Cardiac ventricle fibroblast (primary cell): ENCODE measurements around the gene ETS2.

DNA sequence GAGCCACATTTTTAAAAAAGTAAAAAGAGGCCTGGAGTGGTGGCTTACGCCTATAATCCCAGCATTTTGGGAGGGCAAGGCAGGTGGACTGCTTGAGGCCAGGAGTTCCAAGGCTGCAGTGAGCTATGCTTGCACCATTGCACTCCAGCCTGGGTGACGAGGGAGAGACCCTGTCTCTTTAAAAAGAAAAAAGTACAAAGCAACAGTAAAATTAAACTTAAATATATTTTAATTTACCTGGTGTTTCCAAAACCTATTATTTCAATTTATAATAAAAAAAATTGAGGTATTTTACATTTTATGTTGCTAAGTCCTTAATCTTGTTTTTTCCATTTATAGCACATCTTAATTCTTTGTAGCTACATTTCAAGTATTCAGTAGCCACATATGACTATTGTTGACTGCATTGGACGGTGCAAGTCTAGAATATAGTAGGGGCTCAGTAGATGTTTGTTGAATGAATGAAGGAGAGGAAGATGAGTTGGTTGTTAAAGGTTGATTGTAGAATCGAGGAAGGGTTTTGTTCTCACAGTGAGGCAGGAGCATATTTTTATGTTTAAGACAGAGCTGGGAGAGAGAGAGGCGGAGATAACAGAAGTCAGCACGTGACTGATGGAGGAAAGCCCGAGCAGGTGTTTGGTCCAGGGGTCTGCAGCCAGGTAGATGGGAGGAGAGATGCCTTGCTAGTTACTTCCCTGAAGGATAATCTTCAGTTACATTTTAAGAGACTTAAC lies 86.5 kb downstream of the DYRK1A start:
- RAMPAGE, long total RNA: no peak

GRCh38 chr21:37458525-37459441 lies 92.2 kb downstream of the DYRK1A start:
- RAMPAGE, long total RNA: no peak

DNA sequence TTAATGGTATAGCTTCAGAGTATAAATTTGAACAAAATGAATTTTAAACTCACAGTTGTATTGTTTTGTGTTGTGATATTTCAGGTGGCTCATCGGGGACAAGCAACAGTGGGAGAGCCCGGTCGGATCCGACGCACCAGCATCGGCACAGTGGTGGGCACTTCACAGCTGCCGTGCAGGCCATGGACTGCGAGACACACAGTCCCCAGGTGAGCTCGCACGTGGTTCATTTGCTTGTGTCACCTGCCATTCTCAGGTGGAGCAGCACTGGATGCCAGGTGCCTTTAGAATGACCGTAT lies 139.4 kb downstream of the DYRK1A start:
- RAMPAGE, long total RNA: no peak

DNA sequence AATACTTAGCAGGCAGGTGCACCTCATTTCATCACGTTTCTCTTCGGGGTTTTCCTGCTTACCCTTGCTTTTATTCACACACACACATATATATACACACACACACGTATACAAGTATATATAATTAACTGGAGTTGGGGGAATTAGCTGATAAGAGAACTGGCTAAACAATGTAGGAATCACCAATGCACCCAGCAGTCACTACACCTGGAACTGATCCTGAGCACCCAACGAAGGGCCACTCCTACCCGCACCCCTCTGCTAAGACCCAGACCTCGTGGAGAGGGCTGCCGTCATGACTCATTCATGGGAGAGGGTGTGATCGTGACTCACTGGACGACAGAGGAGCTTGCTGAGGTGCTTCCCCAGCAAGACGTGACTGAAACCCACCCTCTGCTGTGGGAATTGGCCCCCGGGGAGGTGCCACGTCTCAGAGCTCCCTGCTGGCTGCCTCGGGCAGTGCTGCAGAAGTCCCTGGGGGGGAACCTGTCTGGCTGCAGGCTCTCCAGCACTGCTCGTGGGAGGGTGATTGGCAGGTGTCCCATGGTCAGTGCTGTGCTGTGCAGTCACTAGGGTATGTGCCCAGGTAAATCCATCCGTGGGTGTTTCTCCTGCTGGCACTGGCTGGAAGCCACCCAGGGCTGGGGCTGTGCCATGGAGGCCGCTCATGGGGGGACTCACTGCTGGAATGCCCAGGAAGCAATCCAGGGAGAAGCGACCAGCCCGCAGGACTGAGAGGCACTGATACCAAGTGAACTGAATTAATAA lies 166.6 kb downstream of the DYRK1A start:
- RAMPAGE, long total RNA: no peak

DNA sequence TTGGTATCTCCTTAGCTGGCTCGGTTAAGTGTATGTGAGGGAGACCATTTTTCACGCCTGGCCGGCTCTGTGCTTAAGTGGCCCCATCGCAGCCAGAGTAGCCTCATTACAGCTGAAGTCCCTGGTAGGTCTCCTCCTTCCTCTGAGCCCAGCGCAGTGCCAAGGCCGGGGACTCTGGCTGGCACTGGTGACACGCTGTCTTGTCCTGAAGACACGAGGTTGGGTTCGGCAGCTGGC lies 196.4 kb downstream of the DYRK1A start:
- RAMPAGE, long total RNA: no peak

GRCh38 chr21:37580475-37581062 lies 214.0 kb downstream of the DYRK1A start:
- RAMPAGE, long total RNA: no peak

DNA sequence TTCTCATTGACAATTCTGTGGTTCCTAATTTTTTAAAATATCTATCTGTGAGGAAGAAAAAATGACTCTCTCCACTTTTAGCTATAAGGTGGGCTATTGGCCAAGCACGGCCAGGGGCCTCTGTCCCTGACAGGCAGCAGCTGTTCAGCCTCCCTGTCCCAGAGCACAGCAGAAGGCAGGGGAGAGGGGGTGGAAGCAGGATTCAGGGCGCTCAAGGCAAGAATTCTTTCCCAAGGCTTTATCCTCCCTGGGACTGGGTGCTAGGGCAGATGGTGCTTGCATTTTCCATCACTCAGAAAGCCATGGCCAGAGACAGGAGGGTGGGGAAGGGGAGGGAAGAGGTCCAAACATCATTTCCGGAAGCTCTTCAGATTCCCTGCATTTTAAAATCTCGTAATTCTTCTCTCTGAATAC lies 60.4 kb downstream of the KCNJ6 start:
- RAMPAGE, long total RNA: no peak

DNA sequence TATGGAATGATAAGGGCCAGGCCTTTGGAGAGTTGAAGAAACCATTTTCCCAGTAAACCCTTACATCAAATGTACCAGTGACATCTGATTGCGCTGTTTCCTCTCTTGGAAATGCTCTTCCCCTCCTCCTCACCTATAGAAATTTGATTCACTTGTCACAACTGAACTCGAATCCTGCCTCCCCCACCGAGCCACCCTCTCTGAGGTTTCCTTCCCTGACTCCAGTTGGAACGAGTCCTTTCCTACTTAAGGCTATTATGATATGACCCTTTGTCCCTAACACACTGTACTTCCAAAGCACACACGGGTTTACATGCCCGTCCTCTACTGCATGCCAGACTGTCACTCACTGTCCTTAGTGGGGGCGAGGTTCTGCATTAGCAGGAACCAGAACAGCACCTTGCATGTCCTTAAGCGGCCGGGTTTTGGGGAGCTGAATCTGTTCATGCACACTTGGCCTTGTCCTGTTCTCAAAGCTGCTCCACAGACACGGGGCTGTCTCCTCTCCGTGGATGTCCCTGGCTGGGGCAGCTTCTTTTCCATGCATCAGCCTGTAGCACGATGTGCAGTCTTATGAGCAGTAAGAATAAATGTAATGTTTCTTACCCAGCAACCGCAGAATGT lies 164.6 kb upstream of the KCNJ6 start:
- RAMPAGE, long total RNA: no peak

DNA sequence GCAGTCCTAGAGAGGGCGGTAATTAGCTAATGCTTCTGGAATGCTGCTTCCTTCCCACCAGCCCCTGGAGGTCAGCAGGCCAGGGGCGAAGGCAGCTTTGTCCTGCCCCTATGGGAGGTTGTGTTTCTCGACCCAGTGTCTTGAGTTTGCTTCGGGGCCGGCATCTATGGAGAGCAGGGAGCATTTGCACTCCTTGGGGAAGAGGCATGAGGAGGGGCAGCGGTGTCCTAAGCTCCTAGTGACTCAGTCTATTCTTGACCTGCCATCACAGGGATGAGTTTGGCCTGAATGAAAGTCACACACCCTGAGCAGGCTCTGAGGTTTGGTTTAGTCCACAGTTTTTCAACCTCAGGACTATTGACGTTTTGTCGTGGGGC lies 85.0 kb upstream of the KCNJ15 start:
- RAMPAGE, long total RNA: no peak

- RAMPAGE, long total RNA: no peak
These were observed 2.1 kb downstream of the KCNJ15 start for GRCh38 chr21:38258646-38259554.

DNA sequence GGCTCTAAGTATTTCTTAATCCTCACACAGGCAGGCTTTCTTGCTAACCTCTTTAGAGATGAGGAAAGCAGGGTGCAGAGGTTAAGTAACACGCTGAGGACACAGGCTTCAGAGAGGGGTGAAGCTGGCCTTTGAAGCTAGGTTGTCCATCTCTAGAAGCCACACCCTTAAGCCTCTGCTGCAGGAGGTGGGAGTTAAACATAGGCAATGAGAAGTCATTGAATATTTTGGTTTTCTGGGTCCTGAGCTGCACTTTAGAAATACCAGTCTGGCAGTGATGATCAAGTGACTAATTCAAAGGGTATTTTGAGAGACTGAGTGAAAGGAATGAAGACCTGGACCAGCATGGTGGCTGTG lies 9.9 kb downstream of the KCNJ15 start:
- RAMPAGE, long total RNA: no peak

DNA sequence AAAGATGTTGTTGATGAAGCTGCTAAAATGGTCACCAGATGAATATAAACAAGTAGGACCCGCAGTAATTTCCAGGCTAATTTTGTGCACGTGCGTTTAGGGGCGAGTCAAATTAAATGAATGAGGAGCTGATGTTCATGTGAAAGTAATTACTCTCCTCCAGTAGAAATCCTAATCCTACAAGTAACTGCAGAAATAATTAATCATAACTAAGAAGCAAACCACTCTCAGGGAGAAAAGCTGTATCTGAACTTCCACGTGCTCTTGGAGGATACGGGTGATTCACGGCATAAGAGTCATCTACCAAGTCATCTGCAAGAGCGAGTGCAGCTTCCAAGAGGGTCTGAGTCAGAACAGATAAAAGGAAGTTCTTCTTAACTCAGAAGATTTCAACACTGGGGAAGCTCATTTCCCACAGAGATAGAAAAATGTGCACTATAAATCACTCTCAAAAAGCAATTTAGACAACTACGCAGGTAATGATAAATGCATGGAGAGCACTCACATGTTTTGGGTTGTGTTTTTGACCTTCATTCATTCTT lies 20.6 kb downstream of the KCNJ15 start:
- RAMPAGE, long total RNA: no peak

DNA sequence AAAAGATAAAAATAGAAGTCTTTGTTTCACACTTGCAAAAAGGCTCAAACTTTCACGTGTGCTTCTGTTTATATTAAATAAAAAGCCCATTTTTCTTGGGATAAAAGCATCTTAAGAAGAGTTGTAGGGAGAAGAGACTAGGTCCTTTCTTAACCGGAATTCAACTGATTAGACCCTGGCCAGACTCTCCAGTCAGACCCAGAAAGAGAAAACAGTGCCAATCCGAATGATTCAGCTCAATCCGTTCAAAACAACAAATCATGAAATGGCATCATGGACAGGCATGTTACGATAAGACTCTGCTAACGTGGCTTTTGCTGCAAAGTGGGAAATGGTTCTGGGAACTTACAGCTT lies 45.9 kb upstream of the ETS2 start:
- RAMPAGE, long total RNA: no peak

- RAMPAGE, long total RNA: no peak
These were observed 21.3 kb upstream of the ETS2 start for GRCh38 chr21:38784304-38784861.

DNA sequence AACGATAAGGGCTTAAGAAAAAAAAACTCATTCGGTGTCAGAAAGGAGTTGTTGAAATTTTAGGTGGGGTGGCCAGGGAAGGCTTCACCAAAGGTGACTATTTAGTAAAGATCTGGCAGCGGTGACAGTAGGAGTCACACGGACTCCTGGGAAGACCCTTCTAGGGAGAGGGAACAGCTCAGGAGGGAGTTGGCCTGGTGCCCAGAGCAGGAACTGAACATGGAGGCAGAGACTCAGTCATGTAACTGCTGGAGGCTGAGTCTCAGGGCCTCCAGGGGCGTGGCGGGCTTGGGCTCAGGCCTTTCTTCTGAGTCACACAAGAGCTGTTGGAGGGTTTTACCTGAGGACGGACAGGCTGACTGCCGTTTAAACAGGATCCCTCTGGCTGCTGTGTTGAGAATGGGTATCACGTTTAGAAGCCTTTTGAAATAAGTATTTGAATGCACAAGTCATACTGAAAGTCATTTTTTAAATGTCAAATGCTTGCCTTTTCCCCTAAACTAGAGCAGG lies 7.3 kb upstream of the ETS2 start:
- RAMPAGE, long total RNA: no peak

- RAMPAGE, long total RNA: no peak
These were observed at the start of gene ETS2 for GRCh38 chr21:38805413-38806209. Gene ETS2, plus strand, starts transcription at chr21:38805929.

DNA sequence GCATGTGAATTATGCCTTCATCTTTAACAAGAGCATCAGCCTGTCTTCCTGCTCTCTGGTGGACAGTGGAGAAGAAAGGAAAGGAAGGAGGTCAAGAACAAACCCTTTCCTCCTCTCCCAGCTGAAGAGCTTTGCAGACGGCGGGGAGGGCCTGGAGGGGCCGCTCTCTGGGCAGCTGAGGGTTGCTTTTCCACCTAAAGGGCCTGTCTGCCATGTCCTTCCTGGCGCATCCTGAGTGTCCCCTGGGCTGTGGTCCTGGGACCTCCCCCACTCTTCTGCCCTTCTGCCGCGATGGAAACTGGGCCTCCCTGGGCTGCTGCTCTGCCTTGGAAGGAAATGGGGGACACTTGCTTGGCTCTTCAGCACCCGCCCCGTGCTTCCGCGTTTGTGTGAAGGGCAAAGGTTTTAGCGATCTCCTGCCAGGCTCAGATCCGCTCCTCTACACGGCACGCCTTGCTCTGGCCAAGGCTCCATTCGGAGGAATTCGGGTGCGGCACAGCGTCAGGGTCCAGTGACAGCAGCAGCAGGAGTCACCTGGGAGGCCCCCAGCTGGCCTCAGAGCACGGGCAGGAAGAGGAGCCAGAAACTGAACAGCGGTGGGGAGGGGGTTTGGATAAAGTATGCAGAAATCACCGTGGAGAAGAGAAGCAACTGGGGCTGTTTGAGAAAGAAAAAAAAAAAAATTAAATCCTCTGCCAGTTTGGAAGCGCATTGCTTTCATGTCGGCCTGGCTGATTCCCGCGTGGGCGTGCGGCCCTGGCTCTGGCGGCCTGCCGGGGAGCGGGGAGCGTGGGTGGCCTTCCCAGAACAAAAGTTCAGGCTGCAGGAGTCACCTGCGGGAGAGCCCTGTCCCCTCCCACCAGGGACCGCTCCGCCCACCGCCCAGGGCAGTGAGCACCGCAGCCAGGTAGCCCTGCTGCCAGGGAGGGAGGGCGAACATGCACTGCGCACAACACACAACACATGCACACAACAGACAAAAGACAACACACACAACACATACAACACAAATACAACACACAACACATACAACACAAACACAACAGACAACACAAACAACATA lies 107.4 kb downstream of the ETS2 start:
- RAMPAGE, long total RNA: no peak

GRCh38 chr21:39220079-39220663 lies 36.9 kb upstream of the PSMG1 start:
- RAMPAGE, long total RNA: no peak

DNA sequence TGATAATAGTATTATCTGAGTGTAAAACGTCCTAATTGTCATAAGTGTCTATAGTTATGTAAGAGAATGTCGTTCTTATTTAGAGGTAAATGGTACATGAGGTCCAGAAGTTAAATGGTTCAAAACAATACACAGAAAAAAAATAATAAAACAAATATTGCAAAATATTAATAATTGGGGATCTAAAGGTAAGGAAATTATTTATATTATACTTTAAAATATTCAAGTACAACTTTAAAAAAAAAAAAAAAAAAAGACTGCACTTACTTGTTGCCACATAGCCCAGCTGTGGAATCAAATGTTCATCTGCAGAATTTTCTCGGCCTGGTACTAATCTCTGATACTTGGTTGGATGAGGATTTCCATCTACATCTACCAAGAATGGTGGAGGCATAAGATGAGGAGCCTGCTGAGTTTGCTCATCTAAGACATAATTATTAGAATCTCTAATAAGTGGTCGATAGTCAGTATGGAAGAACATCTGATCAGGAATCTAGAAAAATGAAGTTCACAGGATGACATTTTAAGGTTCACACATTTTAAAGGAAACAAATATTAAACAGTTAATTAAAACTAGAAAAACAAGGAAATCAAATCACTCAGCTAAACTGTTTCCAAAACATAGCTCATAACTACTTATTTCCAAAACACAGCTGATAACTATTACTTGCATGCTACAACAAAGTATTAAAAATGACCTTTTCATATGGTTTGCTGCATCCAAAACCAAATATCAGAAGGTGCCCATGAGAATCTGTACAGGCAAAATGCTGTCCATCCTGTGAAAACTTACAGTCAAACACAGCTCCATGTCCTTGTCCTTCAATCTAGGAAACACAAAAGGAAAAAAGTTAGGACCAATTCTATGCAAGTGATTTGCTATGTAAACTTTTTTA lies 49.0 kb downstream of the BRWD1 start:
- RAMPAGE, long total RNA: no peak

DNA sequence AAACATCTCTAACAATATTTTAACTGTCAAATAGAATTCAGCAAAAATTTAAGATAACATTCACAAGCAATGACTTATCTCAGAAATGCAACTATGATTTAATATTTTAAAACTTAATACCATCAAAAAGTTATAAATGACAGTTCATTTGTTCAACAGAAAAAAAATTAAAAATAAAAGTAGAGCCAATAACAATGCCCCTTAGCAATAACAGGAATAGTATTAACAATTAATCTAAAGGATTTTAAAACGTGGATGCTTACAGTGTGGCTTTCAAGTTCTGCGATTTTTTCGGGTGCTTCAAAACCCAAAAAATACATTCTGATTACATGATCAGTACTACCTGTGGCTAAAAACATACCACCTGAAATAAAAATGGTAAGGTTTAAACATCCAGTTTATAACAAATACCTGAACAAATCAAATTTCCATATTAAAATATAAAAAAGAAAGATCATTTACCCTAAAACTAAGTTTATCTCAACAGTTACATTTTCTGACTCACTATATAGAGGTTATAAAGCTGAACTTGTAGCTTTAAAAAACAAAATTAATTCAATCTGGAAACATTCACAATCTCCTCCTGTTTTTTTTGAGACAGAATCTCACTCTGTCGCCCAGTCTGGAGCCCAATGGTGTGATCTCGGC lies 36.3 kb downstream of the BRWD1 start:
- RAMPAGE, long total RNA: no peak